Parotid gland (tissue), 1 donor: ENCODE measurements around a stretch of chr9.

DNA sequence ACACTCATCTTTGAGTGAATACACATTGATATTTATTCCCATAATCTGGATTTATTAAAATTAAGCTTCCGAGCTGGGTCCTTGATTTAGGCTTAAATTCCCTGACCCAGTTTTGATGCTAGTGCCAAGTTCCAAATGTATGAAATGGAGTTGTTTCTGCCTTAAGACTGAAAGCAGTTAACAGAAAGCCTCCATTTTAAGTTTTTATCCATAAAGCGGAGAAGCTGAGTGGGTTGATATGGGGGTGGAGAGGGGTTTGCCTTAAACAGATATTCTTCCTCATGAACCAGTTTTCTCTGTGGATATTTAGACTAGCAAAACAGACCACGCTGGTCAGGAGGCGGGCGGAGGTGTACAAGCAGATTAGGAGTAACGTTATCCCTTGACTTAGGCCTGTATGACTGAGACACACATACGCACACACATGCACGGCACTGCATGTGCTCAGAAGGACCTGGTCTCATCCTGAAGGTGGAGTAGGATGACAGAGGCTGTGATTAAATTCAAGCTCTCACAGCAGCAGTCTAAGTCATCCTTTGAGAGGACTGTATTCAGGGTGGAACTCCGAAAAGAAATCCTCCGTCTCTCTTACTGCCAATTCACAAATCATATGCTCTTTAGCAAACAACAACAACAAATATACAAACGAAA is 209.8 kb downstream of the DIRAS2 start:
- PRO-cap = no peak

DNA sequence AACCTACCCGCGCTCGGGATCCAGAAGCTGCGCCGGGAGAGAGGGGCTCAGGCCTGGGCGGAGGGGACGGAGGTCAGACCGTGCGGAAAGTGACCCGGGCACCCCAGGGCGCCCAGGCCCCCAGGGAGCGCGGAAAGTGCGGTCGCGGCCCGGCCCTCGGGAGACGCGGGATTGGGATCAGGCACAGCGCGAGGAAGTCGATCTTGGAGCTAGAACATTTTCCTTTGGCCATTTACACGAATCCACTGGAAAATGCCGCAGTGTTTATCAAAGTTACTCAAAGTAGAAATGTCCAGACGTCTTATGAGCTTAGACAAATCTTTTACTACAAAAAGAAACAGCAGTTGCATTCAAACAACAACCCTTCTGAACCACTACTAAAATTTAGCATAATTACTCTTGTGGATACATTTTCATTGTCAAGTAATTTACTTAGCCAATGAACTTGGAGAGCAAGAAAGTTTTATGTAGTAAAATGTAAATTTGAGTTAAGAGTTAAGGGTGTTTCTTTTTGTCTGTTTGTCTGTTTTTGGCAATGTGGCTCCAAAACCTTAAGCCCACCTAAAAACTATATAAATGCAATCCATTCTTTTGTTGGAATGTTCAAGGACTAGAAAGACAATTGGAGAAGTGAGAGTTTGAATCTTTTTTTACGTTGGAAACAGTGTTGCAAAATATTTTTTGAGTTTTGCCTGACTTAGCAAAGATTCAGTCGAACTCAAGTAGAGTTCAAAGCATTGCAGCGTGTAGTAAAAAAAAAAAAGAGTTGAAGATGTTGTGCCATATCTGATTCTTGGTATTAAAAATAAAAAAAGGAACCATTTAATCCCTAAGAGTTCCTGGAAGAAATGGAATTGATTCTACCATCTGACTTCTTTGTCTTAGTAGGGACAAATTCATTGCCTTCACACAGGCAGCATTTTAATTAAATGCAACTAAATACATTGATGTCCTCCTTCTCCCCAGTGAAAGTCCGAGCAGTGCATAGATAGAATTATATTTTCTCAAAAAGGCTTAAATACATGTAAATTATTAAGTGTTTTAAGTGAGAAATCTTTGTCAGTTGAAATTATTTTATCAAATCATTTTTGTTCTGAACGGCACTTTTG is 800 bp downstream of the SYK start:
- PRO-cap = no peak

DNA sequence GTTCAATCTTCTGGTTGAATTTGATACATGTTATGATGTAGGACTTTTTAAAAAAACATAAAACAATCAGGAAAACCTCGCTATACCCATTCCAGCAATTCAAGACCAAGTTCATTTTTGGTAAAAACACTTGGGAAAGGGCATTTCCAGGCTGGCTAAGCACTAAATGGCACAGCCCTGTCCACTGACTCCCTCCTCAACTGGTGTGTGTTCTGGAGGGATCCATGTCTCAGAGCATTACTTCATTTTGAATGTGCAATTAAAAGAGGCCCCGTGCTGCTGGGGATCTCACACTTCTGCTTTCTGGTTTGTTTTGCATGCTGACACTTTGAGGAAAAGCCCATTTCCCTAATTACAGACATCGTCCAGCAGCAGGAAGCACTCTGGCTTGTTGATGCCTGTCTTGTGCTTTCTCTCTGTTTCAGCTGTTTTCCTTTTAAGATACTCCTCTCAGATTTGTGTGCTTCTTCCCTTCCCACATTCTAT is 25.5 kb downstream of the SYK start:
- PRO-cap = no peak

GRCh38 chr9:90854281-90854608 is 52.6 kb downstream of the SYK start:
- PRO-cap = no peak

DNA sequence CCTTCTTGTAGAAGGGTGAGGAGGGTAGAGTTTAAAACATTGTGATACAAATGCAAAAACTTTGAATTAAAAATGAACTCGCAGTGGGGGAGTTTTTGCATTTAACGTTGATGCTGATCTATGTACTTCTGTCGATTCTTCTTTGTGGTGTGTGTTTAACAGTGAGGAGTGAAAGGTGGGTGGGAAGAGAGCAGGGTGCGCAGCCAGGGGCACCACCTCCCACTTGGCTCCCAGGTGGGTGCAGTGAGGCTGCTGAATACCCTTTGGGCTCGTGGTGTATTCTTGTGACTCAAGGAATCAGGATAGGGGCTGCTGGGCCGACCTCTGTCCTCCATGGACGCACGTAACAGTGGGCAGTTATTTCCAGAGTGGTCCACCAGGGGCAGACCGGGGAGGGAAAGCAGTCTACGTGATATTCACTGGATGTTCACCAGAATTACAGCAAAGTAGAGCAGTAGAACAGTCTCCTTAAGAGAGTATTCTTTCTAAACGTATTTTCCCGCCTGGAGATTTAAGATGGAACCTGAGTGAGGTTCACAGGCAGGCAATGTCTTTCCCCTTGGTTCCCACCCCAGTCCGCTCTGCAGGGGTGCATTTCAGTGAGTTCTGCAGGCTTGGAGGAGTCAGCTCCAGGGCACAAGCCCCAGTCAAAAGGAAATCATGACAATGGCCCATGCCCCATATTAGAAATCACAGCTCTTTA is 88.5 kb downstream of the SYK start:
- PRO-cap = no peak

GRCh38 chr9:91037992-91038573 is 236.5 kb downstream of the SYK start:
- PRO-cap = no peak

- PRO-cap = no peak
Measured at GRCh38 chr9:91101052-91101470, 260.7 kb downstream of the AUH start.

GRCh38 chr9:91118868-91119564 is 242.7 kb downstream of the AUH start:
- PRO-cap = no peak

DNA sequence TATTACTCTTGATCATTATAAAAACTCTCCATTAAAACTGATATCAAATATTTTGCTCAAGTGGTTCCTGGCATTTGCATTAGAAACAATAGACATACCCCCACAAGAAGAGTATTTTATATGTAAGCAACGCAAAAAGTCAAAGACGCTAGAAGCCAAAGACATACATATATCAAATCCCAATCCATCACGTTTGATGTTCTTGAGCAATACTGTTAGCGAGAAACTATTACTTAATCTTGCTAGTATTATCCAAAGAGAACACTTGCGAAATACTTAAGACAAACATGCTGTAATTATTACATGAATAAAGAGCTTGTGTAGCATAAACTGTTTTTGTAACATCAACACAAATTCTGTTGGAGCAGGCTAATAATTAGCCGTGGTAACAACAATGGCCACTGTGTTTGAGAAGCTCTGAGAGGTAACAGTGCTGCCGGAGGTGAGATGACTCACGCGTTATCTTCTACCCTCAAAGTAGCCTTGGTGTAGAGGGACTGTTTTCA is 164.0 kb downstream of the AUH start:
- PRO-cap = no peak

DNA sequence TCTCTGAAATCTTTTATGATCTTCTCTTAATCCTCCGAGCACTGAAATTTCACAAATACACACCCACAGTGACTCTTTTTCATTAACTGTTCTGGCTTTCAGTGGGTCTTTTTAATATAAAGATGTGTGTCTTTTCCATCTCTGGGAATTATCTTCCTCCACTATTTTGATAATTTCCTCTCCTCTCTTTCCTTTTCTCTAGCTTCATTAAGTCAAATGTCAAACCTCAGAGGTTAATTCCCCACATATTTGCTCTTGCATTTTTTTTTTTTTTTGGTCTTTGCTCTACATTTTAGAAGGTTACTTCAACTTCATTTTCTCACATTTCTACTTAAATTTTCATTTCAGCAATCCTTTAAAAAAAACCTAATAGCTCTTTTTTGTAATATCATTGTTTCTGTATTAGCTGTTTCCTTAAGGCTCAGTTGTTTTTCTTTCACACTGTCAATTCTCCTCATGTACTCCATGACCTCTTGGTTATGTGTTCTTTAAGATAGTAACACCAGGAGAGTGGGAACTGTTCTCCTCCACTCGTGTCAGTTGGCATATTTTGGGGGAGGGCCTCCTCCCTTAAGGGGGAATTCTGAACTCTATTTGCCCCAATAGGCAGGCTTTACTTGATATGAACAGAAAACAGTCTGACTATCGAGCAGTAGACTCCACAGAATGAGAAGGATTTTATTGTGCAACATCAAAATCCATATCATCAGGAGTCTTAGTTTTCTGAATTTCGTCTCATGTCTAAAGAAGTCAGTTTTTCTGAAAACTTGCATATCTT is 96.5 kb downstream of the AUH start:
- PRO-cap = no peak

GRCh38 chr9:91281559-91282897 is 79.7 kb downstream of the AUH start:
- PRO-cap = no peak

DNA sequence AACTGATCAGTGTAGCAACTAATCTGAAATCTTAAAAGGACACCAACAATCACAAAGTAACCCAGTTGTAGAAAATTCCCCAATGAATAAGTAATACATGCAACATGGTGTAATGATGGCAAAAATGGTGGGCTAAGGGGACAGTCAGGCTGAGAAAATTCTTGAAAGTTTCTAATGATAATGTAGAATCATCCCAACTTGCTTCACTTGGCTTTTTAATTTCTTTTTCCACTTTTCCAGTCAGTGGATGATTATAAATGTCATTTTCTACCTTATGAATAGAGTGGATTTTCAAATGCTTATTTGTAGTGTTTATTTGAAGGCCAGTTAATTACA is 5.4 kb downstream of the NFIL3 start:
- PRO-cap = no peak

DNA sequence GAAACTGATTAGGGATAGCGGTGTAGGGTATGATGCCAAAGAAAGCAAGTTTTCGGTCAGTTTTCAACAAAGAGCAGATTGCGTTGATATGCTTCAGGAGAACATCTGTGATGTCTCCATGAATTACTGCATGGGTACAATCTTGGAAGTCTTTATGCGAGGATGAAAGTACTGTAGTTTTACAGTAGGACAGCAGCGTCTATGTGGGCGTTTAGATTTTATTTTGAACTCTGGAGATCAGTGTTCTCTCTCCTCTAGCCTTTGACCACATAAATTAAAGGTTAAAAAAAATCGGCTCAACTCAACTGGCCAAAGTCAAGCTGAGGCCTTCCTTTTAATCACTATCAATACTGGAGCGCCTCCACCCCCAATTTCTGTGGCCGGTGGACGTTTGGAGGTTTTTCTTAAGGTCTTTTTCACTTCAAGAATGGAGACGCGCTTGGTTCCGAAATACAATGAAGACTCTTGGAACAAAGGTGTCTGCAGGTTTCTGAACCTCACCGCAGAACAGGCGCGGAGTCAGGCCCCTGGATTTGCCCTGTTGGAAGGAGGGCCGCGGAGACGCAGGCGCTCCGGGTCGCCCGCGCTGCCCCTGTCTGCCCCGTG is 2.9 kb downstream of the NFIL3 start:
- PRO-cap = no peak

GRCh38 chr9:91514978-91515633 is 91.5 kb upstream of the NFIL3 start:
- PRO-cap = no peak

DNA sequence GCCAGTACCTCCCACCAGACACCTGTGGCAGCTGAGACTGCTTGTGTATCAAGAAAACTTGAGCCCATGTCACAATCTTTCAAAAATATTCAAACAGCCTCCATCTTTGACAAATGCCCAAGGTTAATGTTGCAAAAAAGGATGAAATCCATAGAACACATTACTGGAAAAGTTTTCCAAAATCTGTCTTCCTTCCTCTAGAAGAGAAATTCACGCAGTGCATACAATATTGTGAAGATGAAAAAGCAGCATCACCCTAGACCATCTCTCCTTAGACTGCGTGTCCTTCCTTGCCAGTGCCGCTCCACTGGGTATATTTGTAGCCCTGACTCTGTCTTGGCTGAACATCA is 54.1 kb downstream of the ROR2 start:
- PRO-cap = no peak

DNA sequence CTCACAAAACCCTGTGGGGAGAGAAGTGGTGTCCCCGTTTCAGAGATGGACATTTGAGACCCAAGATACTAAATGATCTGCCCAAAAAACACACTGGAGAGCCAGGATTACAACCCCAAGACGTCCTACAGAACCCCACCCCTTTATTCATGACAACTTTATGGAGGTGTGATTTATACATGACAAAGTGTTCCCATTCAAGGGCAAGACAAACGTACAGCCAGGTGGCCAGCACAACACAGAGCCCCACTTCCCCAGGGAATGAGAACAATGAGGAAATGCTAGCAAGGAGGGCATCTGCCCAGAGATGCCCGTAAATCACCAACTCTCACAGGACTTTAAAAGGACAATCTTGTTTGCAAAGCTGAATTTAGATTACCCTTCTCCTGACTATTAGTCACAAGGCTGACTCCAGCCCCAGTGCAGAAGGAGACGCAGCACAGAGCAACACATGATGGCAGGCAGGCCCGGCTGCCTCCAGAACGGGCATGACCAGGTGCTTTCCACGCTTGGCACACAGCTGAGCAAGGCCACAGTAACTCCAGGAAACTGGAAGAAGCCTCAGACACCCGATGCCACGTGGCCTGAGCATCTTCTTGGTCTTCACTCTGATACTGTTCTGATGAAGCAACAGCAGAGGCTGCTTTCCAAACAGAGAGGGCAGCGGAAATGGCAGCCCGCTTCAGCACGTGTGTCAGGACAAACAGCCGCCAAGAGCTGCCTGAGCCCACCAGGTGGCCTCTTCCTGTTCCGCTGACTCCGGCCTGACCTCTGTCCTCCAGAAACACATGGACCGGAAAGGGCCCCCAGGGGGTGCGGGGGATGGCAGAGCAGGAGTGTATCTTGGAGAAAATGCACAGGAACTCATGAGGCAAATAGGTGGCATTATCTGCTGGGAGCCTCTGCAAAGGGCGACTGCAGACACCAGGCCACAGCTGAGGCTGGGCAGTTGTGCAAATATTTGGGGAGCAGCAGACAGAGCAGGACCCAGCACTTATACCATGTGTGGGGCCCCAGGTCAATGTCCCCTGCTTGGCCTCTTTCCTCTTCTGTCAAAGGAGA is 51.3 kb downstream of the ROR2 start:
- PRO-cap = no peak

DNA sequence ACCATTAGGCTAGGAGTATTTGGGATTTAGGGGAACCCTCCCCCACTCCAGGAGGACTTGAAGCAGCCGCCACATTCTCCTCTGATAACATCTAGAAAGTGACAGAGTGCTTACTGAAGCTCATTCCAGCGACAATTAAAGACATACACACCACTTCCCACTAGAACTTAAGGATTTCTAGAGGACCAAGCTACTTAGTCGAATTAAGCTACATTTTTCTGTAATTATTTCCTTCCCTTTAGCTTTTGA is 4.7 kb downstream of the ROR2 start:
- PRO-cap = no peak

DNA sequence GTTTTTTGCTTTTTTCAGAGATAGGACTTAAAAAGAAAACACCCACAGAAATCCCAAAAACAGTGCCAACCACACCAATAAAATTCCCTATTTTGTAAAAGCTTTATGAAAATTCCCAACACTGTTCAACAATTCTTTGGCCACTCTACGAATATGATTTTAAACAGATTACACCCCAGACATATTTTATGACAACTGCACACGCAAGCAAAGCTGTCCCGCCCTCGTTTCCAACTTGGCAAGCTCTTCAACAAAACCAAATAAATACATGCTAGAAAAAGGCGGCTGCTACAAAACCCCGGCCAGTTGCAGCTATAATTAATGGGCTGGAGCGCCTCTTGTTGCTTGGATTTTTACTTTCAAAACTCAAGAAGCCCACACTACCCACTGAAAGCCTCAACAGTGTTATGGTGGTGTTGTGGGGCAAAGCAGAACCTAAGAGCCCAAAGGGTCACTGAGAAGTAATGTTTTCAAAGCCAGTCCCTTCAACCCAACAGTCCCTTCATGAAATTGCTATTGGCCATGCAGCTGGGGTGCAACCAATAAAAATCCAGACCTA is 4.3 kb downstream of the ROR2 start:
- PRO-cap = no peak

- PRO-cap = no peak
Measured at GRCh38 chr9:92031043-92031469, 81.0 kb upstream of the ROR2 start.

GRCh38 chr9:92097803-92098564 is 17.2 kb downstream of the SPTLC1 start:
- PRO-cap = no peak